A673 (cell line): ENCODE measurements around the gene VPS54.

- PRO-cap: no peak
These were observed 87.3 kb downstream of the MDH1 start for GRCh38 chr2:63676065-63676538.

DNA sequence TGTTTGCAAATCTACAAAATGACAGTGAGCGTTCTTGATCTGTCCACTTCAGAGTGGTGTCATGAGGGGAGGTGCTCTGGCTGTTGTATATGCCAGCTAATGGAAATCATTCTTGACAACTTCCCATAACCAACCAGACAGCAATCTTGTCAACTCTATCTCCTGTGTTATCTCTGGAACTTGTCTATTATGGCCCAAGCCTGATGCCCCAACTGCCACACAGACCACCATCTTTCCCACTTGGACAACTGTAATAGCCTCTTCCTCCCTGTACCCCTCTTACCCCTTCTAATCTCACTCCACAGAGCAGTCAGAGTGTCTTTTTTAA is 120.5 kb upstream of the UGP2 start:
- PRO-cap: no peak

- PRO-cap: bidirectional peak, plus-strand start at chr2:63734688, minus-strand start at chr2:63734573
These were observed 107.2 kb upstream of the UGP2 start for GRCh38 chr2:63734359-63735009.

DNA sequence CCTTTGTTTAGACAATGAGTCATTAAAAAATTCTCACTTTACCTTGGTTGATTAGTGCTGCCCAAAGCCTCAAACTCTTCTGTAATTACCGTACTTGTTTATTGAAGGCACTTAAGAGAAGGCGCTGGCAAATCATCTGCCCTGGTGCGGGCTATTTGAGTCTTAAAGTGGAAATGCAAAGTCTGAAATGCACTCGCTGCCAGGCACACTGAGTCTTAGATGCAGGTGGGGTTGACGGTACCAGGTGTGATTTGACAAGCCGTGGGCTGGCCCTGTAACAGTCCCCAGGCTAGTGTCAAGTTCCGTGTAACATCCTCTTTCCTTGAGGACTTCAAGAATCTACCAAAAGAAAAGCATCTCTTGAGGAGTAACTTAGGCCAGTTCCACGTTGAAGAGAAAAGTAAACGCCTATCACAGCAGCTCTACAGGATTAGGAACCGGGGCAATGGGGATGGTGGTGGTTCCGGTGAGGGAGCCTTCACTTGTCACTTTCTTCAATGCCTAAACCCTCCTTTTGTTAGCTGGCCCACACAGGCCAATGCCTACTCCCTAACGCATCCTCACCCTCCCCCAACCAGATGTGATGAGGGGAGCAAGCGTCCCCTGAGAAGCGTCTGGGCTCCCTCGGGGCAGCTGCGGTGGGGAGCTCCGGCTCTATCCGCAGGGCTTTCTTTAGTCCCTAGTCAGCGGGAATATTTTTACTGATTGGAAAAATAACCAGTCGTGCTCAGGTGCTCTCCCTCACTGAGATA is 1.5 kb upstream of the UGP2 start:
- PRO-cap: bidirectional peak, plus-strand start at position 606 of the sequence, minus-strand start at position 516 of the sequence

GRCh38 chr2:63840920-63841474 is 699 bp upstream of the UGP2 start:
- PRO-cap: bidirectional peak, plus-strand start at chr2:63841013, minus-strand start at chr2:63840822; bidirectional peak, plus-strand start at chr2:63841338, minus-strand start at chr2:63841352

DNA sequence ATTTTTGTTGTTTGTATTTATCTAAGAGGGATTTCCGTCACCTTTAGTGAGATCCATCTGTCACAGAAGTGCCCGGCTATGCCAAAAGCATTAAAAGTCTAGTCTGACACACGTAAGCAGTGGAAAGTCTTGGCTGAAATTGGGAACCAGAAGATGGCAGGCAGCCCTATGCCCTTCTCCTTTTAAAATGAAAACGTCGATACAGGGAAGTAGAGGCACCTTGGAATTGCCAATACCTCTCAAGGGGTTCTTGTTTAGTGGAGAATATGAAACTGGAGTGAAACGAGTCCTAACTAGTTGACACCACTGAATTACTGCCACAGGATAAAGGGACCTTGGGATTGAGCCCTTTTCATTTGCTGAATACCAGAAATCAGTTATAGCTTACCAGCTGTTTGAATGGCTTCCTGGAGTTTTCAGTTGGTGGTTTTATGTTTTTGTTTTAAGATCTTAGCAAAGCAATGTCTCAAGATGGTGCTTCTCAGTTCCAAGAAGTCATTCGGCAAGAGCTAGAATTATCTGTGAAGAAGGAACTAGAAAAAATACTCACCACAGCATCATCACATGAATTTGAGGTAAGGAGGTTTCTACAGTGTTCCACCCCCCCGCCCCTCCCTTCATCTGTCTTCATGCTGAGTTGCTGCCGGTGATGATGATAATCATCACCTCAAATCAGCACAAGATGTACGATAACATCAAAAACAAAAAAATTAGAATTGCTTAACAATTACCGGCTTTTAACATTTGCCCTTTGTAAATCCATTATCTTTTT is 14.3 kb downstream of the UGP2 start:
- PRO-cap: no peak

DNA sequence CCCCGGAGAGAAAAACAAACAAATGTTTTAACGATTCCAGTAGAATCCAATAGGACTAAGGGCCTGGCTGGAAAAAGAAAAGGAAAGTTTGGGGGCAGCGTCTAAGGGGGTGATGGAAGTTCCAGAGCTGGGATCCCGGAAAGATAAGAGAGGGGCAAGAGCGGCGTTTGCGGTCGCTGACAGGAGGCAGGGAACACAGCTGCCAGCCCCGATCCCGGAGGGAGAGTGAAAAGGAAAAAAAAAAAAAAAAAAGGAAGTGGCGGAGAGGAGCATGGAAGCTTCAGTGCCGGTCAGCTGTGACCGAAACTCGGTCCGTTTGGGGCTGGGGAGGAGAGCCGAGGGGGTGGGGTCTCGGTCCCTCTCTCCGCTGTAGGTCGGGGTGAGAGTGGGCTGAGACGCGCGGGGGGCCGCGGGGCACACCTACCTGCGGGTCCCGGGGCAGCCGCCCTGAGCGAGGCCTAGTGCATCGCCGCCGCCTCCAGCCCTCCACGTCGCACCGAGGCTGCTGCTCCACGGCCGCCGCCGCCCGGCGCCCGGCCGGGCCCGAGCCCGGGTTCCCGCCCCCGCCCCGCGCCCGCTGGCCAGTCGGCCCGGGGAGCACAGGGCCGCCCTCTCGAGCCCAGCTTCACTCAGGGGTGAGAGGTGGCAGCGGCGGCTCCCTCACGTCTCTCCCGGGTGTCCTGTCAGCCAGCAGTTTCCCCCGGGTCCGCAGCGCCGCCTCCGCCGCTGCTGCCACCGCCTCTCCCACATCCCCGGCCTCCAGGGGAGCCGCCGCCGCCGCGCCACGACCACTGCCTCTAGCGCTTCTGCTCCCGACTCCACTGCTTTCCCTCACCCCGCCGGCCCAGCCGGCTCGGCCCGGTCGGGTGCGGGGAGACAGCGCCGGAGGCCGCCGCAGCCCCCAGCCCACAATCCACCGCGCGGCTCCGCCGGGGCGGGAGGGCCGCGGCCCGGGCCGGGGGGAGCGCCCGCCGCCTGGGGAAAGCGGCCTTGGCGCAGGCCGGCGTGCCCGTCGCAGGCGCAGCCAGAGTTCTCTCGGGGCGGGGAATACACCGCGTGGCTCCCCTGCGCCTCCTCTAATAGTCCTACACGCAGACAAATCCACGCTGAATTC is at the start of gene VPS54:
VPS54 (minus strand) TSS at position 915 of the 1,114 bp plus-strand sequence.
- PRO-cap: bidirectional peak, plus-strand start at position 265 of the sequence, minus-strand start at position 227 of the sequence; bidirectional peak, plus-strand start at position 459 of the sequence, minus-strand start at position 504 of the sequence; bidirectional peak, plus-strand start at position 1,027 of the sequence, minus-strand start at position 759 of the sequence

GRCh38 chr2:64063413-64064354 is 44.5 kb upstream of the VPS54 start:
- PRO-cap: no peak

GRCh38 chr2:64122229-64123062 is 21.8 kb downstream of the PELI1 start:
- PRO-cap: no peak

- PRO-cap: bidirectional peak, plus-strand start at chr2:64144683, minus-strand start at chr2:64144420
These were observed 298 bp upstream of the PELI1 start for GRCh38 chr2:64144510-64144925.

- PRO-cap: unidirectional peak, plus-strand start at chr2:64204140; unidirectional peak, plus-strand start at chr2:64204256; bidirectional peak, plus-strand start at chr2:64204286, minus-strand start at chr2:64204296; bidirectional peak, plus-strand start at chr2:64204578, minus-strand start at chr2:64204490
These were observed 59.9 kb upstream of the PELI1 start for GRCh38 chr2:64203834-64204785.

GRCh38 chr2:64277045-64277776 is 133.0 kb upstream of the PELI1 start:
- PRO-cap: no peak

GRCh38 chr2:64283327-64284292 is 139.4 kb upstream of the PELI1 start:
- PRO-cap: no peak

DNA sequence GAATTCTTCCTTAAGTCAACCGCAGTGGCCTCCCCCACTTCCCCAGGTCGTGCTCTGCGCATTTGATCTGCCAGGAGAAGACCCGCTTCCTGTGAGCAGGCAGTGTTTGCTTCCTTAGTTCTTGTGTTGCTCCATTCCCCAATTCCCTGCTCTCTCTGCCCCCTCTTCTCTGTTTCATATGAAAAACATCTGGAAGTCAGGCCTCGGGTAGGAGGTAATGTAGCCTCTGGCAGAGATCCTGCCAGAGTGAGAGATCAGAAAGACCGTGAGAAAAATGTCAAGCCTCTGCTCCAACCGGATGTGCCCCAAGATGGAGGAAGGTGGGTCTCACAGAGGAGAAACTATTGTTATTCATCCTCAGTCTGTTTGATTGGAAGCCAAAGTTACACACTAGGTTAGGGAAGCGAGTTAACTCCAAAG is 144.3 kb upstream of the PELI1 start:
- PRO-cap: no peak

- PRO-cap: unidirectional peak, plus-strand start at chr2:64404087
These were observed 49.9 kb upstream of the LGALSL start for GRCh38 chr2:64403686-64404790.

- PRO-cap: no peak
These were observed 16.5 kb downstream of the SERTAD2 start for GRCh38 chr2:64637029-64637749.

DNA sequence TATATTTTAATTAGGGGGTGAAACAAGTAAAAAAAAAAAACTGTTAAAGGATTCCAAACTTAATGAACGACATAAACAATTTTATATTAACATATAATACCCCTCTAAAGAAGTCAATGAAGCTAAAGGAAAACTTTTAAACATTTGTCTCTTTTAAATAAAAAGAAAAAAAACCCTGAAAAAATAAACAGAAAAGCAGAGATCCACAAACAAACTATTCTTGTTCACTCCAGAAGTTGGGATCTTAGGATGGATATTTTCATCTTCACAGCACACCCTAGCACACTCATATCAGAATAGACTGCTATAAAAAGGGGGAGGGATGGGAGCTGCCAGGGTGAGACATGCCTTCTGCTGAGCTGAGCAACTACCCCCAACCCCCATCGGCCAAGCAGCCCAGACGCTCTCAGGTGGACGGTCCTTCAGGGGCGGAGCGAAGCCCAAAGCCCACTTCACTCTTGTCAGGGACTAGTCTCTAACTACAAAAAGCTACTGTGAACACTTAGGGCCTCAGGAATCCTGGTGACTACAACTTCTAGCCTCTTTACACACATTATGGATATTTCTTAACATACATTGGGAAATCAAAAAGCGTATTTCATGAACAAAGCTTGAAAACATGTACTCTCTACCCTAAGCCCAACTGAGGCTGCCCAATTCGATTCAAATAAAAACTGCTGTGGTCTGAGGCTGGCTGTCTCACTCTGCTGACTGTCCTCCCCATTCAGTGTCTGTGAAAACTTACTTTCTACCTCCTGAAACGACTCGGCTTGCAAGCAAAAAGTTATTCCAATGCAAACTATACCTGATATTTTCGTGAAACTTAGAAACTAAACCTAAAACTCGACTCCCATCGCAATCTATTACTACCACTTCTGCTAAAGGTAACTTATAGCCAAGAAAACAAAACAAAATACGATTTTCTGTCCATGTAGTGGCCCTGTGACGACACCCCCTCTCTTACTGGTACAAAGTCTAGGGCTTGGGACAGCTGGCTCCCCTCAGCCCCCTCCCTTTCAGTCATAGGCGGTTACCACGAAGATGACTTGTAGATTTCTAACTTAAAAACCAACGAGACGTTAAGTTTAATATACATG is 1.4 kb downstream of the SERTAD2 start:
- PRO-cap: no peak

DNA sequence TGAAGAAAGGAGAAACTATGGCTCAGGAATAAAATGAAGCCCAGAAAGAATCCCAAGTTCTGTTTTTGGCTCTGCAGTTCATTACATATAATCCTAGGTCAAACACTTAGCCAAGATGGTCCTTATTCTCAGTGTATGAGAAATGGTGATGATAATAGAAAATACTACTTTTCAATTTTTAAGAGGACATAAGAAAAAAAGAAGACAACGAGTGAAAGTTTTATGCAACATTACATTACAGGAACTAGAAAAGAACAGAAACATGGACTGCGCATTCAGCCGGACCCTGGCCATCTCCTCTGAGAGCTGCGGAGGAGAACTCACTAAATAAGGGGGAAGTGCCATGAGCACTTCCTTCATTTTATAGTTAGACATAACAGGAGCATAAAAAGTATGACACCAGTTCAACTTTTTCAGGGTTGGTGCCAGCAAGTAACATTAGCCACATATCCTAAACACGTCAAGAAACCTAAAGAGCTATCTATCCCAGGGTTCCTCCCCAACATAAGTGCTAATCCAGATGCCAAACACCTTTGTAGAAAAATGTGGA is 78.0 kb upstream of the SERTAD2 start:
- PRO-cap: no peak

GRCh38 chr2:64748652-64749083 is 95.0 kb upstream of the SERTAD2 start:
- PRO-cap: no peak

DNA sequence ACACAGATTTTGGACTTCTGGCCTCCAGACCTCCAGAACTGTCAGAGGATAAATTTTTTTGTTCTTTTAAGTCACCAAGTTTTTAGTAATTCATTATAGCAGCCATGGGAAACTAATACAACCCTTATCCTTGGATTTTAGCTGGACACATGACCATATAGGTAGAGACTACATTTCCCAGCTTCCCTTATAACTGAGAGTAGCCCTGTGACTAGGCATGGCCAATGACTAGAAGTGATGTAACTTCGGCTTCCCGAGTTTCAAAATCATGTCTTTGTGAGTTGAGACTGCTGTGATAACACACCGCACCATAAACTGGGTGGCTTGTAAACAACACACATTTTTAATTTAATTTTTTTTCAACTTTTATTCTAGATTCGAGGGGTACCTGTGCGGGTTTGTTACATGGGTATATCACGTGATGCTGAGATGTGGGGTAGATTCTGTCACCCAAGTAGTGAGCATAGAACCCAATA is 134.0 kb upstream of the SERTAD2 start:
- PRO-cap: no peak